Osteocyte (in vitro differentiated cells): ENCODE measurements around a stretch of chr5.

DNA sequence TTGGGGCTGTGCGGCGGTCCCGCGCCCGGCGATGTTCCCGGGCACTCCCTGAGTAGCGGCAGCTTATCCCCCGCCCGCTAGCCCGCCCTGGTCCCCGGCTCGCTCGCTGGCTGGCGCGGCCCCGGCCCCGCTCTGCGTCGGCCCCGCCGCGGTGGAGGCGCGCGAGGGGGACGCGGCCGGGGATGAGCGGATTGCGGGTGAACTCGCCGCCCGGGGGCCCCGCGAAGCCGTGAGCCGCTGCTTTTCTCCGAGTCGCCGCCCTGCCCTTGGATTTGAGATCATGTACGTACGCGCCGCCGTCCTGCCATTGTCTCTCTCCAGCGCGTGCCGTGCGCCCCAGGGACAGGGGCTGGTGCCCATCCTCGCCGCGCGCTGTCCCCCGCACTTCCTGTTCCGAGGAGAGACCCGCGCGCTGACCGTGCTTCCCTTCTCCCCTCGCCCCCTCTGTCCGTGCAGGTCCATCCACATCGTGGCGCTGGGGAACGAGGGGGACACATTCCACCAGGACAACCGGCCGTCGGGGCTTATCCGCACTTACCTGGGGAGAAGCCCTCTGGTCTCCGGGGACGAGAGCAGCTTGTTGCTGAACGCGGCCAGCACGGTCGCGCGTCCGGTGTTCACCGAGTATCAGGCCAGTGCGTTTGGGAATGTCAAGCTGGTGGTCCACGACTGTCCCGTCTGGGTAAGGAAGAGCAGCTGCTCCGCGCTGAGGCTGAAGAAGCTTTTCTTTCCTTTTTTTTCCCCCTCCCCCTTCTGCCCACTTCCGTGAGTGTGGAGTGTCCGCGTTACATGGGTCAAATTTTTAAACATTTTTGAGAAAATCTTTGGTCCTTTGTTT, 486 bp downstream of the RHOBTB3 start:
- PRO-cap: bidirectional peak, plus-strand start at position 389 of the sequence, minus-strand start at position 390 of the sequence; bidirectional peak, plus-strand start at position 635 of the sequence, minus-strand start at position 680 of the sequence

DNA sequence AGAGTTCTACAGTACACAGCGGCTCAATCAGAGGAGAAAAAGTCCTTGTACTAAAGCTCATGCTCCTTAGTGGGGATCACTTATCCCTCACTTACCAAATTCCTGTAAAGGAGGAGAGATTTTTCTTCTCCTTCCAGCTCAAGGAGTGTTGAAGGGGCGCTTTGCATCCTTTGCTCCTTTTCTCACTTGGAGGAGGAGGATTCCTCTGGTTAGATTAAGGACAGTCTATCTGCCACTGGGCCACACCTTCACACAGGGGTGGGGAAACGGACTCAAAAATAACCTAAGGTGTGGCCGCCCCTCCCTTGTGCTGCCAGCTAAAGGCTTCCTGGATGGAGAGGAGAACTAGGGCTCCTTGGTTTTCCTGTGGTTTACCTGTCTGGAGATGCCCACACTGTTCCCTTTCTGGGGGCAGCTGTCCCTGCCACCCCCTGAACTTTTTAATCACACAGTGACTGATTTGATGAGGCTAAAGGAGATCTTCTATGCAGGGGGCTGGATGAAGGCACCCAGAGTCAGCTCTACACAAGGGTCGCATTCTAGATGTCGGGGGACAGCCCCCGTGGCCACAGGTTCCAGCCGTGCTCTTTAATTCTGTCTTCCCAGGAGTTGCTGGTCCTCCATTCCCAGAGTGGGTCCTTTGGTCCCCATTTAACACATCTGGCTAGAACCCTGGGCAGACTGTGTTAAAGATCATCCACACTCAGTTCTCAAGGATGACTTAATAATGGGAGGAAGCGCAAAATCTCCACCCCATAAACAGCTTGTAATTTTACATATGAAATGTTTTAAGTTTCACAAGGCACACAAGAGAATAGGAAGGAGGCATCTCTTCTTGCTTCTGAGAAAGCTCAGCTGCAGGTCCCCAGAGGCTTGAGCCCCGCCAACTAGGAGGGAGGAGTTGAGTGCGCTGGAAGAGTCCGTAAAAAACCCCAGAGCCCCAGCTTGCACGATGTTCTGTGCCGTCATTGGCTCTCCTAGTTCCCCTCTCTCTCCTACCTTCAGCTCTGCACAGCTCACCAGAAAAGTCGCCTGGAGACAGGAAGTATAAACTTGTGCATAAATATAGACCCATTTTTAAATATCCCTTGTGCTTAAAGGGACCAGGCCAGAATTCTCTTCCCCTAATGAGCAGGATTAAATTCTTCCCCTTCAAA, 14.2 kb downstream of the GLRX start:
- PRO-cap: no peak

GRCh38 chr5:95817248-95817980, 5.1 kb downstream of the GLRX start:
- PRO-cap: no peak

DNA sequence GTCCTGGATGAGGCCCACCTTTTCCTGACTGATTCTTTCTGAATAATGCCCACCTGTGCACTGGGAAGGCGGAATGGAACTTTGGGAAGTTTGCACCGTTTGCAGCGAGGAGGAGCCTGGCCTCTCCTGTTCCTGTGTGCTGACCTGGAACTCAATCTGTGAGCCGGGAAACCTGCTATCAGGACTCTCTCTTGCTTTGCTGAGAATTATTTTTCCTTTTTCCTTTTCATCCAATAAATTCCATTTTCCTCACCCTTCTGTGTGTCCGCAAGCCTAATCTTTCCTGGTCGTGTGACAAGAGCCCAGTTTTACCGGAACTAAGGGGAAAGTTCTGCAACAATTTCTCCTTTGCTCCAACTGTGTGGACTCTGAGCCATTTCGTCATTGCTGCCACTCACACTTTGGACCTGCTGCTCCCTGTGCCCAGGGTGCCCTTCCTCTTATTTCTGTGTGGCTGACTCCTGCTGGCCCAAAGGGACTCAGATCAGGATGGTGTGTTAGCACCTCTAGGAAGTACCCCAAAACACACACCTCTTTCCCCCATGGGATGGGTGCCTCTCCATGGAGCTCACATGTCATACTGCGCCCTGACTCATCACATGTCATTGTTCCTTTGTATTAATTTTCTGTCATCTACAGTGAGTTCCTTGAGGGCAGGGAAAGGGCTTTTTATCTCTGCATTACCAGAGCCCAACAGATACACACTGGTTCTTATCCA, 4.7 kb upstream of the GLRX start:
- PRO-cap: no peak

DNA sequence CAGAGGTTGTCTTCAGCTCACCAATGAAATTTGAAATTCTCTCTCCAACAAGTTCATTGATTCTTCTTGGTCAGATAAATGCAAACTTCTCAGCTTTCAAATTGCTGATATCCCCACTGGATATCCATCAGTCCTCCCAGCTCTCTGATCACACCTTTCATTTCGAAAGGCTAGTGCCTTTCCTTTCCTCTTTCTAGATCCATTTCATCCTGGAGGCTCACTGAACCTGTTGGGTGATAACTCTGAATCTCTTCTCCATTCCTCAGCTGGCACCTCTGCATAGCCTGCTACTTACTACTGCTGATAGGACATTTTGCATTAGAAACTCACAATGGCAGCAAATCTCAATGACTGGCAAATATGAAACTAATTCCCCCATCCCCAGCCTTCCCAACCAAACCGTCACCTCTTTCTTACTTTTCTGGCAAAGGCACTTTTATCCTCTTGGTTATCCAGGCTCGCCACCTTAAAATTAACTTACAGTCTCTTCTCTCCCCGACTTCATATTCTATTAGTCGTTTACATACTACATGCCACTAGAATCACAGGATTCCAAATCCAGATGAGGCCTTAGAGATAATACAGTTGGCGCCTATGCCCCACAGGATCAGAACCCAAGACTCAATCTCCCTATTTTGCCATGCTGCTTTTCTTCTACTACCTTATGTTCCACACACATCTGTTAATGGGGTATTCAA, 16.7 kb downstream of the ELL2 start:
- PRO-cap: no peak

GRCh38 chr5:96122265-96122657, 160.6 kb upstream of the ELL2 start:
- PRO-cap: no peak

GRCh38 chr5:96336366-96336714, 96.7 kb downstream of the PCSK1 start:
- PRO-cap: no peak

DNA sequence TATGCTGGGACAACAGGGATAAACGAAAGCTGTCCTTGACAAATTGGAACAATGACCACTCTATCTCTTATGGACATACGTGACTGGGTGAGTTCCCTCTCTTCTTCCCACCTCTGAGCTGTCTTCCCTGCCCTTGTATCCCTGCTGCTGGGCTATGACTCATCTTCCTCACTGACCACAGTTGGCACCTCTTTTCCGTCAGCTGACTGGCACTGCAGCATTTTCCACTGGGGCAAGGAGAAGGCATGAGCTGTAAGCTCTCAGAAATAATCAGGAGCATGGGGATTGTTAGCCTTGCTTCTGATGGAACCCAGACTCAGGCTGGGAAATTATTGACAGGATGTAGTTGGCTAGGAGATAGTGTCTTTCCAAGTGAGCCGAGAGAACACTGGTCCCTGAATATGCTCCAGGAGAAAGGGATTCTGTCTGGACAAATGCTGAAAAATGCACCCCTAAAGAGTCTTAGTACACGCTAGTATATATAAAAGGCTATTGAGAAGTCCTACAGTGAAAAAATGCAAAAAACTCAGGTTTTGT, 48.6 kb downstream of the PCSK1 start:
- PRO-cap: no peak

GRCh38 chr5:96702386-96702955, 40.3 kb downstream of the CAST start:
- PRO-cap: bidirectional peak, plus-strand start at chr5:96702806, minus-strand start at chr5:96702561

DNA sequence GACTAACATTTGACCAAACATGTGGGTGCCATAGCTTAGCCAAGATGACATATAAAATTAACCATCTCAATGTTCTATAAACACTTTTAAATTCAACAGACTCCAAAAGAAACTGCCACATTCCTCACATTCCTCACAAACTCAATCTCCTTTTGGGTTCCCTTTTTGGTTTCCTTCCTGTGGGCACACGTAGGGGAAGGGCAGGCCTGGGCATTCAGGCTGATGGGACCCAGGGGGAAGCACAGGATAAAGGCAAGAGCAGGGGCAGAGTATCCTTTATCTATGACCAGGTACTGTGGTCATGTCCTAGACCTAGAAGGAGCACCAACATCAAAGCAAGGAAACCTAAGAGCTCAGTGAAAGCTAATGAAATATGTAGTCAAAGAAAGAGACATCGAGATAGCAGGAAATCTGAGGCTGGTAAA, 13.5 kb upstream of the ERAP1 start:
- PRO-cap: no peak

GRCh38 chr5:96876970-96877695, 833 bp downstream of the ERAP2 start:
- PRO-cap: no peak

- PRO-cap: no peak
Observed at GRCh38 chr5:96932815-96933209, 3.1 kb upstream of the LNPEP start.

GRCh38 chr5:96958049-96958733, 22.3 kb downstream of the LNPEP start:
- PRO-cap: no peak

DNA sequence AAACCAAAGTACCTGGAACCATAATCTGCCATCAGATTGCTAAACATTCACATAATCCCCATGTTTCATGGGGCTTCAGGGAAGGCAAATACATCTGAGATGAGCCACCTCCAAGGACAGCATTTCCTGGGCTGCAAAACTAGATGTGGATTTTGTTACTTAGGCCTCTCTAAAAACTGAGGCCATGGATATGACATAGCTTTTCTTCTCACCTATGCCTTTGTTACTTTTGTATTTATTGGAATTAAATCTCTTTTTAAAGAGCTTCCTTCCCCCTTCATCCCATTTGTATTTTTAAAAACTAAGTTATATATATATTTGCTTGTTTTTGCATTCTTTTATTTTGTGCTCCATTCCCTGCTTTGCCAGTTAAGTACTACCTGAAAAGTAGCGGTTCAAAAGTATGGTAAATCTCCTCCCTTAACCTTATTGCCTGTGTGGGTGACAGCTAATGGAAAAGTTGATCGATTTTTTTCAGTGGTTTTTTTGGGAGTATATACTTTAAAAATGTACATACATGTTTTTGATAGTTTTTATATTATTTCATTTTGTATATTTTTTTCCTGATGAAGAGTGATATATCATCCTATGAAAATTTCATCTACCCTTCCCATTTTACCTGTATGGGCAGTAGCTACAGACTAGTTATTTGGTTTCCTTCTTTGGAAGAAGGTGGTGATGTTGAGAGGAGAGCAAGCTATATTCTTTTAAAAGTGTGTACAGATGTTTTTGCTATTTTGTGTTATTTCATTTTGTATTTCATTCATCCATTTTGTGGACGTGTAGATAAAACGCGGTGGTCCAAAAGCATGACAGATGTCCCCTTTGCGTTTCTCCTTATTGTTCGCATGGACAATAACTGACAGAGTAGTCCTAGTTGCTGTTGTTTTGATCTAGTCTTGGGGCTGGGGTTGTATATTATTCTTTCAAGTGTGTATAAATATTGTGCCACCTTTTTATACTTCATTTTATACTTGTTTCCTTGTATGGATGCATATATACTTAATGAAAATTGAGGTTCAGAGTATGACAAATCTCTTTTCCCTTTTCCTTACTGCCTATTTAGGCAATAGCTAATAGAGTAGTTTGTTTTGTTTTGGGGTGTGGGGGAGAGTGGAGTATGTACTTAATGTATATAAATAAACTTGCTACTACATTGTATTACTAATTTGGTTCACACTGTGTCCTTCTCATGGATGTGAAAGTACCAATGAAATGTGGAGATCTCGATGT, 96.5 kb downstream of the LNPEP start:
- PRO-cap: no peak

- PRO-cap: no peak
Observed at GRCh38 chr5:97165627-97166292, 17.3 kb downstream of the RIOK2 start.

- PRO-cap: no peak
Observed at GRCh38 chr5:98309577-98310369, 463.7 kb upstream of the RGMB start.

DNA sequence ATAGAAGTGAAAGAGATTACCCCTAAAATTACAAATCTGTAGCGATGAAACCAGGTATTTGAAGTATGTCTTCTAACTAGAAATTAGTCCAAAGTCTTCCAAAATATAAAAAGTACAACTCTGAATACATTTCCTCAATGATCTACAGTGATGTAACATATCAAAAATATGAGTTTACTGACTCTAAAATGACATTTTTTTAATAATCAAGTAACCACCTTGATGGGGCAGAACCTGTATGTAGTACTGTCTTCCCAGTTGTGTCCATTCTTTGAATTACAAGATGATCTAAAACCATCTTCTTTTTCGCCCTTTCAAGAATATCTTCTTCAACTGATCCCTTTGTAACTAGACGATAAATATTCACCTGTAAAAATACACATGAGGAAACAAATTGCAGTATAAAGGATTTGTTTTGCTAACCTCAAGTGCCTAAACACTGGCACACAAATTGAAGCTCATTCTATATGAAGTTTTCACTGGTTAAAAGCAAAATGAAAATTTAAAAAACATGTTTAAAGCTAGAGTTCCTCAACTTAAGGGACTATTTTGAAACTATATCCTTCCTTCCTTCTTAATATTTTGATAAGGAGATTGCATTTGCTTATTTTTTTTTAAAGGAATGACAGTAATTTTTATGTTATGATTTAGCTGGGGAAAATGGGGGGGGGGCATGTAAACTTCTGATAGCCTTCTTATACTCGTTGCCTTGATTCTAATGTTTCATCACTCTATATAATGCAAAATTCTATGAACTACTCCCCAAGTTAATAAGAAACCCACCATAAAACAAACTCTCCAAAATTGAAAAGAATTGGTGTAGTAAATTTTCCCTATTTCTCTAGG, 46.8 kb downstream of the CHD1 start:
- PRO-cap: no peak

DNA sequence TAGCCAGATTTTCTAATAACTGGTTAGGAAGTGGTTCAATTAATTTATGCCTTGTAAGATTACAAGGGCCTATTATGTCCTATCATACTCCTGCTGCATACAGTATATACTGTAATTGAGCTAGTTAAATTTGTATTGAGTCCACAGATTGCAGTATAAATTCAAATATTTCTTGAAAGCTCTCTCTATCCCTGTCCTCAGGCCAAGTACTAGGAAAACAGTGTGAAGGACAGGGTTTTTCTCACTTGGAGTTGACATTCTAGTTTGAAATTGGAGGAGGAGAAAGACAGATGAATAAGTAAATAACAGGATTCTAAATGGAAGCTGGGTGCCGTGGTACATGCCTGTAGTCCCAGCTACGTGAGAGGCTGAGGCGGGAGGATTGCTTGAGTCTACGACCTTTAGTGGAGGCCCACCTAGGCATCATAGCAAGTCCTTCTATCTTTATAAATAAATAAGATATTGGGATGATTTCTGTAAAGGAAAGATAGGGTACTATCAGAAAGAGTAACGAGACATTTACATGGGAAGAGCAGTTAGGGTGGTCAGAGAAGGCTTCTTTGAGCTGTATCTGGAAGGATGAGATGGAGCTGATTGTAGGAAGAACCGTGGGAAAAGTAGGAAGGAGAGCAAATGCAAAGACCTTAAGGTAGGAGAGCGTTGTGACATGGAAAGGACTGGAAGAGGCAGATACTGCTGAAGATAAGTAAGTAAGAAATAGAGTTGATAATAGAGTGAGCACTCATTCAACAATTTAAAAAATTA, 10.4 kb upstream of the CHD1 start:
- PRO-cap: no peak

- PRO-cap: no peak
Observed at GRCh38 chr5:98947553-98947810, 18.7 kb upstream of the CHD1 start.

GRCh38 chr5:99032927-99033558, 104.2 kb upstream of the CHD1 start:
- PRO-cap: no peak